ENCODE results near the gene TDRD7.

DNA sequence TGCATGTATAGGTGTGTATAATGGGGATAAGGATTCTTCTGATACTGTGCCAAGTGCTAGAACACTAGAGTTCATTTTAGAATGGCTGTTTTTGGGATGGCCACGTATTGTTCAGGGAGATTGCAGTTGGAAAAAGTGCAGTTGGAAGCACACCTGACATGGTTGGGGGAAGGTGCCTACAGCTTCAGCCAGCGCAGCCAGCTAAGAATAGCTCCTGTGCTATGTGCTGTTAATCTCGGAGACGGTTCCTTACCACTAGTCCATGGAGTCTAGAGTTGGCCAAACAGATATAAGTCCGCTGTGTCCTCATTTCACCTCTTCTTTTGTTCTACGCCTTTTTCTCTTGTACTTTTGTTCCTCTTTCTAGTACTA is 284.6 kb downstream of the FANCC start:
- PRO-cap, result no peak

DNA sequence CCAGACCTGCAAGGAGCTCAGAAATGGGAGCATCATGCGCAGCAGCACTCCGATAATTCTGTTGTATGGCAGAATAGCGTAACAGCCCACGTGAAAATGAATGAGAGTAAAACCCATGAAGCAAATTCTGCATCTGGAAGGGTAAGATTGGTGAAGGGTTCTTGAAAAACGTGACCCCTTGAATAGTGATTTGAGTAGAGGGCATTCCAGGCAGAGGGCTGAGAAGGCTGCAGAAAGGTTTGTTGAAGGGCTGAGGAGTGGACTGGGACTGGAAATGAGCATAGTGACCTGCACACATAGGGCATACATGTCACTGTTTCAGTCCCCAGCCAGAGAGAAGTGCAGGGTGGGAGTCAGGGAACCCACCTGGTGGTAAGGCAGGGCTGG is 273.1 kb downstream of the FANCC start:
- PRO-cap, result no peak

DNA sequence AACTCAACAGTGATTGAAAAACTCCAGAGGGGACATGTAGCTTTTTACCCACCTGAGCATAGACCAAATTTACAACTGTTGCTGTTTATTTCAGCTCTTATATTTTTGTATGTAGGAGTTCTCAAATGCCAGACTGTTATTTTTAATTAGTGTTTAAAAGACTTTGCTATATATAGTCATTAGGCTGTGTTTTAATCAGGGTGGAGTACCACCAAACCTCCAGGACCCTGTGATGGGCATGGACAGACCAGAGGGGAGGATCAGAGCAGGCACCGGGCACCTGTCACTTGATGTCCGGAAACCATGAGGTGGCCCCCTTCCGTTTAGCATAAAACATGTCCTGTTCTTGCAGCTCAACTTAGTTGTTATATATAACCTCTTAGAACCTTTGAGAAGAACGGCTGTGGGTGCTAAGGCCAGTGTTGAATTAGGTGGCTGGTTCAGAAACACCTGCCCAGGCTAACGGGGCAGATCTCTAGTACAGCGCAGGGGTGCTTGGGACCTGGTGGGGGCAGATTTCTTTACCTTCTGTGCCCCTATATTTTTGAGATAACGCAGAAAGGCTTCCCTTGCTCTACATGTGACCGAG is 255.6 kb downstream of the FANCC start:
- PRO-cap, result no peak

DNA sequence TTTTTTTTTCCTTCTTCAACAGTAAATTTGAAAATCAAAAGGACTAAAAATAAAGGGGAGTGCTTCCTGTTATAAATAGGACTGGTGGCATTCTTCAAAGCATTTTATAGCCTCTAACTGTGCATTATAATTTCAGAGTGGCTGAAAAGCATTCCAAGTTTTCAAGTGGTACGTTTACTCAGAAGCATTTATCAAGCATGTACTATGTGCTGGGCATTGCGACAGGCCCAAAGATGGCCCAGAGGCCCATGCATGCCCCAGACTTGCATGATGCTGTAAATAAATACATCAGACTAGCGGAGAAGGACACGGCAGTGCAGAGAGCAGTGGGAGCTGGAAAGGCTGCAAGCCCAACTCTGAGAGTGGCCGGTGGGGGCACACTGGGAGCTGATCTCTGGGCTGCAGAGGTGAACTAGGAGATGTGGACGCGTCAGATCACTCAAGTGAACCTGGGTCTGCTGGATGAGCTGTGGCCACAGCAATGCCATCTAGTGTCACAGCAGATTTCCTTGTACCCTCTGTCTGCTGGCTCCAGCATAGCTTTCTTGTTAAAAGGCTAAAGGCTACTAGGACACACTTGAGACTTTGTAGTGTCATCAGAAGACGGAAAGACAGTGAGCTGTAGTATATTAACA is 247.0 kb downstream of the FANCC start:
- PRO-cap, result no peak

- PRO-cap, result bidirectional peak, plus-strand start at chr9:95107287, minus-strand start at chr9:95107196; bidirectional peak, plus-strand start at chr9:95107618, minus-strand start at chr9:95107438
Observed at GRCh38 chr9:95106625-95107926, 210.4 kb downstream of the FANCC start.

DNA sequence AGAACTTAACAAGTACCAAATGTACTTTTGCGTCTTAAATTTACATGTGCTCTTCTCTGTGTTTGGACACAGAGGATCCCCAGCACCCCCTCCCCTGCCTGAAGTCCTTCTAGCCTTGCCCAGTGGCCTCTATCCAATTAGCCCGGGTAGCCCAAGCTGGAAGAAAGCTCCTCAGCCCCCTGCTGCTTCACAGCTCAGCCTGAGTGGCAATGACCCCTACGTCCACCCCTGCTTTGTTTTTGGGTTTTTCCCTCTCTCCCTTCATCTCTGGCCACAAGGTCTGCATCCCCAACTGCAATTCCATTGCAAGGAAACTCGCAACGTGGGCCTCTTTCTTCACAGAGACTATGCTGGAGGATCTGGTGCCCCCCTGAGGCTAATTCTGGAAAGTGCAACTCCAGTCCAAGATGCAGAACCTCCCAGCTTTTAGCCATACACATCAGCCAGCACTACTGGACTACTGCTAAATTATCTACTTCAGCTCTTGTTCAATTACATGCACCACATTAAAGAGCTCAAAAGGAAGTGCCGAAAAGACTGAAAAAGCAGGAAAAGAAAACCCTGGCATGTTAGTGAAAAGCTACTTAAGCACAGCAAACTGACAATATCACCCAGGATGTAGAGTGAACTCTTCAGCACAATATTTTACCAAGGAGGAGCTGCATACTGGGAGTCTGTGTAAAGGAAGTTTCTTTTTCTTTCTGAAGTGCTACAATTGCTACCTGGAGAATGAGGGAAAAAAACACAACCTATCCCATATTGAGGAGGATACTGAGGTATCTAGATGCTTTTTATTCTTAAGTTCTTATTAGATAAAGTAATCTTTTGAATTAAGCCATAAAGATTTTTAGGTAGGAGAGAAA is 186.1 kb downstream of the FANCC start:
- PRO-cap, result no peak

GRCh38 chr9:95134177-95135016 is 183.1 kb downstream of the FANCC start:
- PRO-cap, result no peak

DNA sequence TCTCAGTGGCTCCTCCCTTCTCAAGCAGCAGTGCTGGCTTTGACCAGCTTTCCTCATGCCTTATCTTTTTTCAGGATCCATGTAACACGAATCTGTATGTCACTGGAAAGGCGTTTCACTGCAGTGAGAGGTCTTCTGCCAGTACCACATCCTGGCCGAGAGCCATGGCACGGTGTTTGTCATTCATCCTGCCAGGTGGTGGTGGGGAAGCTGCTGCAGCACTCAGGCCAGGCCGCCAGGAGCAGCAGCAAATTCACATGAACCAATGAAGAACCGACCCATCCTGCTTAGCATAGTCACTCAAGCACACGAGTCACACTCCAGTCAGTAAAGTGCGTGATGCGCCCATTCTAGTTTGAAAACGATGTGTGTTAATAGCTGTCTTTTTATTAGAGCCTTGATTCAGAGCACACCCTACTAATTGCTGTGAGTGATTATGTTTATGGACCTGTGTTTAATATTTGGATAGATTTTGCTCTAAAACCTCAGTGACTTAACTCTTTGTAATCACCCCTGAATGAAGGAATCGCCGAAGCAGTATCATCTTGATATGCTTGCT is 178.9 kb downstream of the FANCC start:
- PRO-cap, result no peak

DNA sequence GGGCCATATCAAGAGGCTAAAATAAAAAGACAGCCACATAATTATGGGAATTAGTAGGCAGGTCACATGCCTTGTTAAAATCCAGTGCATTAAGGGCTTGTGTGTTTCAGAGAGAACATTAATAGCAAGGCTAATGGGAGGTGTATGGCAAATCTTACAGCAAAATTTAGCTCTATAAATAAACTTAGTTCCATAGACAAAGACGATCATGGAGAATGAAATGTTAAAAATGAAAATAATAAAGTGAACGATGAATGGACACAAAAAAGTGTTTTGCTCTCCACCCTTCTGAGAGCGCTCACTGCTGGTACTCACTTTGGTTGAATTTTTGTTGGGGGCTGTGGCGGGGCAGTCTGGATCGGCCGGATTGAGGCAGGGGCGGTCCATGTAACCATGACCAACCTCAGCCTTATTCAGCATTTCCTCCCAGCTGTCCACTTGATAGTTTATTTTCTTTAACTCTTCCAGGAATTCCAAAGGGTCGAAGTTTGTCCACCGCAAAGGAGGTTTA is 28.9 kb downstream of the PTCH1 start:
- PRO-cap, result no peak

GRCh38 chr9:95505458-95506311 is 3.4 kb downstream of the PTCH1 start:
- PRO-cap, result bidirectional peak, plus-strand start at chr9:95506010, minus-strand start at chr9:95505680

DNA sequence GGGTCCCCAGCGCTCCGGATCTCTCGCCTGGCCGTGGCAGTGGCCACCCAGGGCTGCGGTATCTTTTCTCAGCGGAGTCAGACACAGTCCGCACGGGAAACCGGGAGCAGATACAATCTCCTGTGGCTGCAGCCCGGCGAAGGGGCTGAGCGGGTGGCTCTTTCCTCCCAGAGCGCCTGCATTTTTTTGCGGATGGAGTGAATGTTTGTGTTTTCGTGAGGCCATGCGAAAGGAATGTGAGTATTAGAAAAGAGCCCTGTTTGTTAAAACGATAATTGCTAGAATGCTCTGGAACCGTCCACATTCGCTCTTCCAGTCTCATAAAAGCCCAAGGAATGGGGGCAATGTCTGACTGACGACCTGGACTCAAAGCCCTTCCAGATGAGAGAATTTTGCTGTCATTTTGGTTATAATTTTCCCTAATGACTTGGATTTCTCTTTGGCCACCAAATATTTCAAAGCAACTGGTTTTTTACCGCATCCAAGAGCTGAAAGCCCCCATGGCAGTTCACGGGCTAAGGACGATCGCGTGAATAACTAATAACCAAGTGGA is 61.2 kb upstream of the PTCH1 start:
- PRO-cap, result no peak

DNA sequence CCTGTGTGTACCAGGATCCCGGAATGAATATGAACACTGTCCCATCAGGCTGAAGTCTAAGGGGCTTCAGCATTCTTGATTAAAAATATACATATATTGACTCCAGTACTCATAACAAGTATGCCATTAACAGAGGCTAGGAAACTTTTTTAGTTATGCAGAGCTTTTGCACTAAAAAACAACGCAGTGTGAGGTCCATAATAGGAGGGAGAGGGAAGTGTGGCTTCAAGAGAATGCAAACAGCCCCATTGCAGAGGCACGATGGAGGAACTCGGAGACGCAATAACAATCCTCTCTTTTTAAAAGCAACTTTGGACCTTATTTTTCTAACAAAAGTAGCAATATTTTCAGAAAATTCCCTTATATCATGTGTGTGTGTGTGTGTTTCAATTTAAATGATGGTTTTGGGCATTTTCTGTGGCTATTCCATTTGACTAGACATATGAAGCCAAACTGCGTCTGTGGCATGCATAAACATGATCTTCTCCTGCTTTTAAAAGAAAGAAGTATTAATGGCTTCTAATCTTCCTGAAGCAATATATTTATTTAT is 157.8 kb upstream of the PTCH1 start:
- PRO-cap, result no peak

- PRO-cap, result no peak
Observed at GRCh38 chr9:96009162-96009704, 133.7 kb downstream of the ERCC6L2 start.

DNA sequence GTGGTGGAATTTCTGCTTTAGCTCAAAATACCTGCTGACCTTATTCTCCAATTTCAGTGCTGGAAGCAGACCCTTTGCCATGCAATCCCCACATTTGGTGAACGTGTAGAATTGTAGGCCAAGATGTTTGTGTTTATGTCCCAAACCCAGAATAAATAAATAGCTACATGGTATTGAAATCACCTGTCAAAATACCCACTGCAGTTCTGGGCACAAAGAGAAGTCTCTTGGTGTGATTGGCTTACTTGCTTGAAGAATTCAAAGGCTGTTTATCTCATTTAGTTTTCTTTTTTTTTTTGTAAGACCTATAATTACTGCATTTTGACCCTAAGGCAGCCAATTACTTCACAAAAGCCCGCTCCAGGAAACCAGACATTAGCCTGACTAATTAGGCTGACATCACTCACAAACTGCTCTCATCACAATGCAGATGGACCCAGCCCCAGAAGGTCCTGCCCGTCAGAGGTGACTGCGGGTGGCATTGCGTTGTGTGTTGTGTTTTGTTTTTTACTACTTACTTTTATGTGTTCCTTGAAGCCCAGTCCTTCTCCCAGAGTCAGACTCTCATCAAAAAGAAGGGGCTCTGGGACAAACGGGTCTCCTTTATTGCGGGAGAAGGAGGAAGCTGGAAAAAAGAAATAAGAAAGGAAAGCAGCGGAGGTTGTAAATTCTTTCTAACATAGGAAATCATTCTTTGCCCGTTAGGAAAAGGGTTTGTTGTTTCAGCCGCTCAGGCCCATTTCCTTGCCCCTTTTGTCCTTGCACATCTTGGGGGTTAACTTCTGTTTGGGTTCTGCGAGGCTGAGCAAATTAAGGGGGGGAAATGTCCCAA is 172.3 kb downstream of the HSD17B3 start:
- PRO-cap, result no peak

GRCh38 chr9:96465126-96465960 is 15.4 kb downstream of the HABP4 start:
- PRO-cap, result no peak

DNA sequence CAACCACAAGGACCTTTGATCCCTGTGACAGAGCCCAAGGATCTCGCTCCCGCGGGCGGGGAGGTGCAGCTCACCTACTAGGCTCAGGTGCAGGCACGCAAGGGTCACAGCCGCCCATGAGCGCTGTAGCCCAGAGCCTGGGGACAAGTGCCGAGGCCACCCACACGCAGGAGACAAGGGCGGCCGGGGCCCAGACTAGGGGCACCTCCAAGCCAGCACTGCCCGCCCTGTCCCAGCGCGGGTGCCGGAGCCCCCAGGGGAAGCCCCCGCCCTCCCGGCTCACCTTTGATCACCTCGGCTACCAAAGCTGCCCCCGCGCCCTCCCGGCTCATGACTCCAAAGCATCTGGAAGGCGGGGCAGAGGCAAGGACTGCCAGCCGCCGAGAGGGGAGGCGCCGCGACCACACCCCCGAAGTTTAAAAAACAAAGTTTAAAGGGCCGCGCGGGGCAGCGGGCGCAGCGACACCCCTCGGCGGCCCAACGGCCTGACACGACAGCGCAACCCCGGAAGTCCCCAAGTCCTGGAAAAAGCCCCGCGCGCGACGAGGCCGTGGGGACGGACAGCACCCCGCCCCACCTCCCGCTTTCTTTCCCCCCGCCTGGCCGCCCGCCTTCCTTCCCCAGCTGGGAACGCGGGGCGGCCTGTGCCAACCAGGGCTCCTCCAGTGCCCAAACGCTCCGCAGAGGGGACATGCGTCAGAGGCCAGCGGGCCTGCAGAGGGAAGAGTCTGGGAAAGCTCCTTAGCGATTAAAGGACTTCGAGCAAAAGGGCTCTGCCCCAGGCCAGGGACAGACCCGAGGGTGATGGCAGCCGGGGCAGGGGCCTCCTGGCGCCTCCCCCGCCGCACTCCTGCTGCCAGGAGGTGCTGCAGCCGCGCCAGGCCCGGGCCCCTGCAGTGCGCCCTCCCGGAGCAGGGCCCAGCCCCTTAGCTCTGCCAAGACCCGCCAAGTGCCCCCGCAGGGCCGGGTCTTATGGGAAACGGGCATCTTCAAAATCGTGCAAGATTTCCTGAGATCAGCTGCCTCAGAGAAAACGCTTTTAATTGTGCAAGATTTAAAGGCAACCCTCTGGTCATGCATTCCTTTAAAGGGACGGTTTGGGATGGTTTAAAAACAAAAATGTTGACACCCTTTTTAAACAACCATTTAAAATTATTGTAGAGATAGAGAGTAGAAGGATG is 52.8 kb downstream of the CDC14B start:
- PRO-cap, result bidirectional peak, plus-strand start at position 507 of the sequence, minus-strand start at position 347 of the sequence; bidirectional peak, plus-strand start at position 875 of the sequence, minus-strand start at position 852 of the sequence

DNA sequence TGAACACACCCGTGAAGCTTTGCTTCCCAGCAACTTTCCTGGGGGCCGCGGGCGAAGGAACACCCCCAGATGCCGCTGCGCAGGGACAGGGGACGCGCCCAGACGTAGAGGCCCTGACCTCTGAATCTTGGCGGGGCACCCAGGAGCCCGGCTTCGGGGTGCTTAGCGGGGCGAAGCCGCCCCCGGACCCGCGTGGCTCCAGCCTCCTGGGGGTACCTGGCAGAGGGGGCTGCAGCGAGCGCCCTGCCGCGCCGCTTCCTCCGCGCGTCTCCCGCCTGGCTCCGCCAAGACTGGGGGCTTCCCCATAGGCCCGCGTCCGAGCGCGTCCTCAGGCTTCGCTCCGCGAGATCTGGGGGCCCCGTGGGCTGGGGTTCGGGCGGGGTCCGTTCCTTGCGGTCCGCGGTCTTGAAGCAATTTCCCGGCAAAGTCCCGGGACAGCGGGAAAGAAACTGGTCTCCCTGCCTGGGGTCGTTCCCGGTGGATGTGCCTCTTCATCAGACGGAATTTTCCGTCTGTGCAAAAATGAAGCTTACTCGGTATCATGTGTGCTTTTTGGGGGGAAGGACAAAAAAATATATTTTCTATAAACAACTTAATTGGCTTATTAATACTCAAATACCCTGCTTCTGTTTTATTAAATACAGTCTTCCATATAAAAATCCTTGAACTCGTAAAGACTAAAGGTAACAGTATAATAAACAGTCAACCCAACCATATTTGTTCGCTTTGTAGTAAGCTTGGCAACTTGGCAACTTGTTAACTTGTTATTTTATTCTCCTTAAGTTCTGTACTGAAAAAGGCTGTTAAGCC is 23.2 kb upstream of the ZNF782 start:
- PRO-cap, result unidirectional peak, minus-strand start at position 351 of the sequence

GRCh38 chr9:96895652-96896611 is 32.7 kb upstream of the NUTM2G start:
- PRO-cap, result no peak

- PRO-cap, result unidirectional peak, plus-strand start at chr9:97412020; unidirectional peak, plus-strand start at chr9:97412078; unidirectional peak, minus-strand start at chr9:97412592
Observed at GRCh38 chr9:97411628-97413074, at the start of gene TDRD7. Gene TDRD7 (plus strand): TSS chr9:97412096.

DNA sequence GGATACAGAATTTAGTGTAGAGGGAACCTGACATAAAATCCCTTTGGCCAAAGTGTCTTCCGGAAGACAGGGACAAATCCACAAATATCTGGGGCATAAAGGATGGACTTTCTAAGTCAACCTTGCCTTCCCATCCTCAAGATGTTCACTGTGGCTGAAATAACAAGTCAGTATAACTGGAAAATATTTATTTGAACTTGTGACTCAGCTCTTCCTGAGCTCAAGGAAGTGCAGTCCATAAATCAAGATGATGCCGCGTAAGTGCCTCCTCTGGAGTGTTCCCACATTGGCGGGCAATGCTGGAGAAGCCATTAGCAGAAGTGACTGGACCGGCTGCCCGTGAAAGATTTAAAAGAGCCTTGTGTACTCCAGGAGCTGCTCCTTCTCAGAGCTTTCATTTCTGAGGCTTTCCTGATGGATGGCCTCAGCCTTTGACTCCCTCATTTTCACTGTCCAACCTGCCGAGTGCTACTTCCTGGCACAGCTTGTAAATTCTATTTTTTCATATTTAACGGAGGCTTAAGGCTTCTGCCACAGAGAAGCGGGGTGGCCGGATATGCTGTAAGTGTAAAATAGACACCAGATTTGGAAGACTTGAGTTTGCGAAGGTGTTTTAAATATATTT is 17.5 kb downstream of the TMOD1 start:
- PRO-cap, result bidirectional peak, plus-strand start at position 314 of the sequence, minus-strand start at position 150 of the sequence